Smooth muscle cell (in vitro differentiated cells): ENCODE measurements around a stretch of chr1.

GRCh38 chr1:244273587-244274373 lies 78.7 kb upstream of the C1orf100 start:
- RAMPAGE, long total RNA = no peak

- RAMPAGE, long total RNA = no peak
Measured at GRCh38 chr1:244362097-244362791, 9.8 kb downstream of the C1orf100 start.

- RAMPAGE, long total RNA = no peak
Measured at GRCh38 chr1:244438998-244440345, 12.2 kb downstream of the ADSS2 start.

DNA sequence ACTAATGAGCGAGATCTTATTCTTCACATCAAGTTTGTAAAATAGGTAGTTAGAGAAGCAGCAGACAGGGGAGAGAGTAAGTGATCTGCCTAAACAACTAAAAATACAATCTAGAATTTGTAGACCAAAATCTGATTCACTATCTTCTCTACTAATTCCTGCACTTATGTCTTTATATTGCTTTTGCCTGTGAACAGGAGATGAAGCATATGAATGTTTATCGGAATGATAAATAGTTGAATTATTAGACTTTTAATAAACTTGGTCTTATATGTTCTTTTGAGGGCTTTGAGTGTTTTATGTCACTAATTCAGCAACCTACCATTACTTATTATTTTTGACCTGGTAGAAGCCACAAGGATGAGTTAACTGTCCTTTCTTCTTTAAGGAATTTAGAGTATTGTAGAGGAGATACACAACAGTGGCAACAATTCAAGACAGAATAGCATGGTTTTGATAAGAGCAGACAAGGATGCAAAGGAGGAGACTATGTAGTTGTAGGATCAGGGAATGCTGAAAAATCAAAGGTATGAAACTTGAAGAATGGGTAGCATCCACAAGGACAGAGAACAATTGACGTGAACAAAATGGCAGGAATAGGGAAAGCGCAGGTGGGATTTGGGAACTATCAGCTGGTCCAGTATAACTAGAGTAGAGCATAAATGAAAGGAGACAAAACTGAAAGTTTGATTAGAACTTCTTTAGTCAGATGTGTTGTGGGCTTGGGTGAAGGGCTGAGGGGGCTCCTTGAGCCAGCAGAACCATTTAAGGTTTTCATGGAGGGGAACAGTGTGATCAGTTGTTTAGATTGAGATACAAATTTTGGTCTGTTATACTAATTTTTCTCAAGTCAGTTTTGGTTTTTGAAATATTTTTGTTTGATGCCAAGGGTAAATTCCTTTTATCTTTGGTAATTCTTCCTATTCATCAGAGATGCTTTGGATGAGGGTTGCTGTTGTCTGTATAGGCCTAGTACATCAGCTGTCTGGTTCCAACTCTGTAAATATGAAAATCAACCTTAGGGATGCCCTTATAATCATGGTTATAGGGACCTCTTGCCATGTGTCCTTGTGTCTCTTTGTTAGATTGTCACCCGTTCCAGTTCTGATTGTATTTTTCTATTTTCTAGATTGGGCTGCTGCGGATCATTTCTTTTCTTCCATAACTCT lies 2.6 kb downstream of the DESI2 start:
- RAMPAGE, long total RNA = no peak

DNA sequence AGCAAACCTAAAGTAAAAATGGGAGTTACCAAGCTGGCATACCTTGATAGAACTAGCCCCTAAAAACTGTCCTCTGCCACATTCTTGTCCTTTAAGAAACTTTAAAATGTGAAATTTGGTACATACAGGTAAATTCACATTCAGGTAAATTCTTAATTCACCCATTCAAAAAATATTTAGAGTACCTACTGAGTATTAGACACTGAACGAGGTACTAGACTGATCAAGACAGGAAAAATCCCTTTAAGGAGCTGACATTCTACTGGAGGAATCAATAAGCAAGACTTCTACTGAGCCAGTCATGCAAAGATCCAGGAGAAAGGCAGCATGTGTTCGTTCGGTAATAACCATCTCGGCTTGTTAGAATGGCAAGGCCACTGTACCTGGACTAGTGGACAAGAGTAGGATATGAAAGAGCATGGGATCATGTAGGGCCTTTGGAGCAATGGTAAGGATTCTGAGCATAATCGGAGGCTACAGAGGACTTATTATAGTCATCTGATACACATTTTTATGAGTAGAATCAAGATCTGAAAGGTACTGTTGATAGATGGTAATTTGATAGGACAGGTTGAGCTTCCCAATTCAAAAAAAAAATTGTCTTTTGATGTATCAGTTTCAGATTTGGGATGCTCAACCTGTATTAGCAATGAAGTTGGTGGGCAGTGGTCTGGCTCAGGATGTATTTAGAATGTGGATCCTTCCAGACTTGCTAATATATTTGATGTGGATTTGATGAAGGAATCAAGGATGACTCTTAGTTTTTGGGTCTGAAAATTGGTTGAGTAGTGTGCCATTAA lies 2.2 kb downstream of the COX20 start:
- RAMPAGE, long total RNA = no peak

- RAMPAGE, long total RNA = no peak
Measured at GRCh38 chr1:244853150-244853567, 11.2 kb downstream of the HNRNPU start.

GRCh38 chr1:244863315-244863813 lies 979 bp downstream of the HNRNPU start:
- RAMPAGE, long total RNA = no peak

DNA sequence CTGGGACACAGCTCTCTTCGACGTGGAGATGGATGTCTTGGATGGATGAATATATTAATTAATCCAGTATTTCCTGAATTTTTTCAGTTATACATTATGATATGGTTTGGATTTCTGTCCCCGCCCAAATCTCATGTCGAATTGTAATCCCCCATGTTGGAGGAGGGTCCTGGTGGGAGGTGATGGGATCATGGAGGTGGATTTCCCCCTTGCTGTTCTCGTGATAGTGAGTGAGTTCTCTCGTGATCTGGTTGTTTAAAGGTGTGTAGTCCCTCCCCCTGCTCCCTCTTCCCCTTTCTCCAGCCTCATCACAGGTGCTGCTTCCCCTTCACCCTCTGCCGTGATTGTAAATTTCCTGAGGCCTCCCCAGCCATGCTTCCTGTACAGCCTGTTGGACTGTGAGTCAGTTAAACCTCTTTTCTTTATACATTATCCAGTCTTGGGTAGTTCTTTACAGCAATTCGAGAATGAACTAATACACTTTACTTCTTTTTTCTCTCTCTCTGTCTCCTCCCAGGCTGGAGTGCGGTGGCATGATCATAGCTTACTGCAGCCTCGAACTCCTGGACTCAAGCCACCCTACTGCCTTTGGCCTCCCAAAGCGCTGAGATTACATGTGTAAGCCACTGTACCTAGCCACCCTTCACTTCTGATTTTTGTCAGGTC lies 11.9 kb upstream of the EFCAB2 start:
- RAMPAGE, long total RNA = no peak

- RAMPAGE, long total RNA = no peak
Measured at GRCh38 chr1:245155472-245155780, 641 bp downstream of the KIF26B start.

- RAMPAGE, long total RNA = no peak
Measured at GRCh38 chr1:245234234-245235307, 79.8 kb downstream of the KIF26B start.

- RAMPAGE, long total RNA = no peak
Measured at GRCh38 chr1:245874696-245875525, 632.2 kb downstream of the SMYD3 start.

DNA sequence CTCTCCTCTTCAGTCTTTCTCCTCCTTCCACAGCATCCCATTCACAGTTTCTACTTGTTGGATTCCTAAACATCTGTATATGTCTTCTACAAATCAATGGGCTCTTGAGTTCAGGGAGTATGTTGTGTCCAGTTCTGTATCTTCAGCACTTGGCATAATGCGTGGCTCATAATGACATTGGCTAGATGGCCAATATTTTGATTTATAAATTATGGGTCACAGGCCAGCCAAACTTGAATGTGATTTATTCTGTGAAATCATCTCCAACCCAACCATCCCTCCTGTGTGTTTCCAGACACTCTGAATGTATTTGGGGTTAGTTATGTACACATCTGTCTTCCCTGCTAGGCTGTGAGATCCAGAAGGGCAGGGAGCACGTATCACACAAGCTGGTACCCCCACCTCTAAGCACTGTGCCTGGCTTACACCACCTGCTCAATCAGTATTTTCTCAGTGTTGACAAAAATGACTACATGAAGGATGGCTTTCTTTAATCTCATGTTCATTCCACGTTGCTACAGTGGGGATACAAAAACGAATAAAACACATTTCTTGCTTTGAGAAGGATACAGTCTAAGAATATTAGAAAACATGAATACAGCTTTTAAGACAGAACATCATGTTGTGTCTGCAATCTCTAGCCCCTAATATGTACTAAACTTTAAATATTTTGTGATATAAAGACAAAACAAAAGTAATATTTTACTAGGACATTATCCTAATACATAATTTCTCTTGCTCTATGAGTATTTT lies 386.4 kb downstream of the SMYD3 start:
- RAMPAGE, long total RNA = no peak

- RAMPAGE, long total RNA = no peak
Measured at GRCh38 chr1:246170349-246170881, 336.7 kb downstream of the SMYD3 start.

GRCh38 chr1:246268542-246269447 lies 238.3 kb downstream of the SMYD3 start:
- RAMPAGE, long total RNA = no peak

DNA sequence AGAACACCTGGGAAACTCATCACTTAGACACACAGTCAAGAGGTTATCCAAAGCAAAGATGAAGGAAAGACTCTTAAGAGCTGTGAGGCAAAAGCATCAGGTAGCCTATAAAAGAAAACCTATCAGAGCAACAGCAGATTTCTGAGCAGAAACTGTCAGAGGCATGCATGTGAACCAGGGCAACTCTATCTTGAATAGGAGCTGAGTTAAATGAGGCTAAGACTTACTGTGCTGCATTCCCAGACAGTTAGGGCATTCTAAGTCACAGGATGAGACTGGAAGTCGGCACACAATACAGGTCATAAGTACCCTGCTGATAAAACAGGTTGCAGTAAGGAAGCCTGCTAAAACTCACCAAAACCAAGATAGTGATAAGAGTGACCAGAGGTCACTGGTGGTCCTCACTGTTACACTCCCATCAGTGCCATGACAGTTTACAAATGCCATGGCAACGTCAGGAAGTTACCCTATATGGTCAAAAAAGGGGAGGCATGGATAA lies 150.1 kb downstream of the SMYD3 start:
- RAMPAGE, long total RNA = start-site peak on the minus strand centred at position 103 of the sequence, 188 bp wide, 31 and 29 reads in 2 replicates

GRCh38 chr1:246617748-246618351 lies 51.6 kb downstream of the CNST start:
- RAMPAGE, long total RNA = no peak

DNA sequence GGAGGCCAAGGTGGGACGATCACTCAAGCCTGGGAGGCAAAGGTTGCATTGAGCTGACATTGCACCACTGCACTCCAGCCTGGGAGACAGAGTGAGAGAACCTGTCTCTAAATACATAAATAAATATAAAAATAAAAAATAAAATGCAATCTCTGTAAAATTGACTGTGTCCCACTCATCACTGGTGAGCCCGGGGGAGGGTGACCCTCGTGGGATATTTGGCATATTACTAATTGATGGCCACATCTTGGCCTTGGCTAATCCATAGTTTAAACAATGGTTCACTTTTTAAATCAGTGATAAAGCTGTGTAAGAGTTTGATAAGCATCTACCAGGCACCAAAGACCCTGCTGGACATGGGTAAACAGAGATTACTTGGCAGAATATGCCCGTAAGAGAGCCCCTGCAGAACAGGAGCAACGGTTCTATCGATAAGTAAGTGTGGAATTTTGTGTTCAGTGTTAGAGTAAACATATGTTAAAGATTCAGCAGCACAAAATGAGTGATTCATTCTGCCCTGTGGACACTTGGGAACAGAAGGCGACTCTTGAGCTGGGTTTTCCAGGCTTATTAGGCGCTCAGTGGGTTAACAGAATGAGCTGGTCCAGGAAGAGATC lies 55.7 kb downstream of the CNST start:
- RAMPAGE, long total RNA = no peak

- RAMPAGE, long total RNA = no peak
Measured at GRCh38 chr1:246682276-246682795, 41.9 kb upstream of the SCCPDH start.

DNA sequence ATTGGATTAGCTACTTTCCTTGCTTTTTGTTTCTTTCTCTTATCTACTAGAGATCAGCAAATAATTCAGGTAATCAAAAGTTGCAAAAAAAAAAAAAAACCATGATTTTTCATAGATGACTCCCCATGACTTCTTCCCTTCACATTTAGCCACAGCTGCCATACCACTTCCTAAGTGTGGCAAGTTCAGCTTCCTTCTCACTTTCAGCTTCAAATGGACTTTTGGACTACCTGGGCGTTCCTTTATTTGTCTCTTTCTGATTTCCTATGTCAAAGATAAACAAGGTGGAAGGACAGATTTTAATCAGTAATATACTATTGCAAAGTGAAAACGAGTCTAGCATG lies 14.5 kb upstream of the SCCPDH start:
- RAMPAGE, long total RNA = no peak

DNA sequence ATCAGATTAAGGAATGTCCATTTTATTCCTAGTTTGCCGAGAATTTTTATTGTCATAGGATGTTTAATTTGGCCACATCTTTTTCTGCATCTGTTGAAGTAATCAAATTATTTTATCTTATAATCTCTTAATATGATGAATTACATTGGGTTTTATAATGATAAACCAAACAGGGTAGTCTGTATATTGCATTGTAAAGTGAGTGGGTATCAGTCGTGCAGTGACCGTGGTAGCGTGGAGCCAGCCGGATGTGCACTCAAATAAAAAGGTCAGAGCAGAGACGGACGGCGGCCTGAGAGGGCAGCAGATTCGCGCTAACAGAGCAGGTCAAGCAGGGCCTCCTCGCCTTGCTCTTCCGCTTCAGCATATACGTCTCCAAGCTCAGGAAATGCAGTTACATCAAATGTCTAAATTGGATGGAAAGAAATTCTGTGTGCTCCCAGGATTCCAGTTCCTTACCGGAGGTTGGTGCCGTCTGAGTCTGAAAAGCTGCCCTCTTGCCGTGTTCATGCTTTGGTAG lies 51.5 kb downstream of the SCCPDH start:
- RAMPAGE, long total RNA = no peak